Temporal lobe (tissue), 2 donors: ENCODE results near the genes PTDSS2 and HRAS.

DNA sequence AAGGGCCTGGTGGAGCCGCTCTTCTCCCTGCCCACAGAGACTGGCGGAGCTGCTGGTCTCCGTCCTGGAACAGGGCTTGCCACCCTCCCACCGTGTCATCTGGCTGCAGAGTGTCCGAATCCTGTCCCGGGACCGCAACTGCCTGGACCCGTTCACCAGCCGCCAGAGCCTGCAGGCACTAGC is 1.8 kb downstream of the RIC8A start:
- RAMPAGE, long total RNA, result no peak

DNA sequence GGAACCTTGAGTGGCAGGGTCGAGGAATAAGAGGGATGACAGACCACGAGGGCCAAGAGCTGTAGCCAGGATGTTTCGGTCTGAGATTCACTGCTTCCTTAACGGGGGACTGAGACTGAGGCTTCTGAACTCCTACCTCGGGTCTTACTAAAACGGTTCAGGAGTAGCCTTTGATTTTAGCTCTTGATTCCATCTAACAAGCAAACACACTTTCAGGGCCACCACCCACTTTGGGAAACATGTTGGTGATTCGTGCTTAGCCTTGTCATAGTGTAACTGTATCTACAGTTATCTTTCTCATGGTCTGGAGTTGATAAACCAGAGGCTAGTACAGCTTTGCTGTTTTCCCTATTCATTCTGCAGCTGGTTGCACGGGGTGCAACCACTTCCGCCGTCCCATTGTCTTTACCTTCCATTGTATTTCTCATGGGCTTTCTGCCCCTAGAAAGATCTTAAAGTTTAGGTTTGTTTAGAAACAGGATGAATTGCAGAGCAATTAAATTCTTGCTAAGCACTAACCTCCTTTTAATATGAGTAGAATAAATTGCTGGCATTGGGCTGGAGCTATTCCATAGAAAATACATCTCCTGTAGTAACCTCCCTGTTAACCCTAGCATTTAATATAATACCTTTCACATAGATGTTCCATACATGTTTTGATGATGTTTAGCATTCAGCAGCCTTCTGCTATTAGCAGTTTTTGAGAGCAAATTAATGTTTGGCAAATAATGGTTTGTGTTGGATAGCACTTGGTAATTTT is 709 bp downstream of the PSMD13 start:
- RAMPAGE, long total RNA, result no peak

DNA sequence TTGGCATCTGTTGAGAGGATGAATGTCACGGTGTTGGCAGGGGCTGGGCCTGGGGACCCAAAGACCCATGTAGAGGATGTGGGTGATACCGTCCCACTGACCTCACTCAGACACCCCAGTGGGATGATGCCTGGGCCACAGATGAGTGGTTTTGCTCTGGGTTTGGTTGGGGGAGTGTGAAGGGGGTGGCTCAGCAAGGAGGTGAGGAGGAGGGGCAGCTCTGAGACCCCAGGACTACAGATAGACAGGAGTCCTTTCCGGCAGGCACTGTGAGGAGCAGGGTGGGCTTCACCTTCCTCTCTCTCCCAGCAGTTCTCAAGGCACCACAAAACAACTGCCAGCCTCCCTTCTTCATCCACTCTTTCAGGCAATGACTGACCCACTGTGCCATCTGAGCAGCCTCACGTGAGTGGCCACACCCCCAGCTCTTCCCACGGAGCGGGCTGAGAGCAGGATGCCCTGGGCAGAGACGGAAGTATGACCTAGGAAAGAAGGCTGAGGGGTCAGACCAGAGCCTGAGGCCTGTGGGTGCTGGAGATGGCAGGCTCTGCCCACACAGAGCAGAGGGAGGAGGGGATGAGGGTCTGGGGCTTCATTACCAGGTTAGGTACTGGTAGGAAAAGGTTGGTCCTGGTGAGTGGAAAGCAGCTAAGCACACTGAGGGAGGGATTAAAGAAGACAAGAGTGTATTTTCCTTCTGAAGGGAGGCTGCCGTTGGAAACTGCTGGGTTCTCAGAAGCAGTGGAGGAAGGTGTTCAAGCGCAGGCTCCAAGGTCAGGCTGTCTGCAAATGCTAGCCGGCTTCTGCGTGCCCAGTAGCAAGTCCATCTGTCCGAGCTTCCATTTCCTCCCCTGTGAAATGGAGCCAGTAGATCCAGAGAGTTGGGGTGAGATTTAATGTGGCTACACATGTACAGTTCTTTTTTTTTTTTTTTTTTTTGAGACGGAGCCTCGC is 4.5 kb downstream of the NLRP6 start:
- RAMPAGE, long total RNA, result no peak

- RAMPAGE, long total RNA, result no peak
Observed at GRCh38 chr11:287186-287568, 1.7 kb upstream of the PGGHG start.

DNA sequence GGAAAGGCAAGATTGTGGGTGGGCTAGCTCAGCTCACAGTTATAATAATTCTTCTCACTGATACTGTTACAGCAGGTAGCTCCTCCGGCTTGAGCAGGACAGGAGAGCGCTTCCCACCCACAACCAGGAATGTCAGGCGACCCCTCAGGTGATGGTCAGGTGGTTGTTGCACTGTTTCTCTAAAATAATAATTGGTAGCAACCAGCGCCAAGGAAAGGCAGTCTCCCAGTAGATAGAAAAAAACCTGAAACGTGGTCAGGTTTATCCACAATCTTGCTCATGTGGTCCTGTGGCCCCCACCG is 3.0 kb downstream of the IFITM3 start:
- RAMPAGE, long total RNA, result no peak

DNA sequence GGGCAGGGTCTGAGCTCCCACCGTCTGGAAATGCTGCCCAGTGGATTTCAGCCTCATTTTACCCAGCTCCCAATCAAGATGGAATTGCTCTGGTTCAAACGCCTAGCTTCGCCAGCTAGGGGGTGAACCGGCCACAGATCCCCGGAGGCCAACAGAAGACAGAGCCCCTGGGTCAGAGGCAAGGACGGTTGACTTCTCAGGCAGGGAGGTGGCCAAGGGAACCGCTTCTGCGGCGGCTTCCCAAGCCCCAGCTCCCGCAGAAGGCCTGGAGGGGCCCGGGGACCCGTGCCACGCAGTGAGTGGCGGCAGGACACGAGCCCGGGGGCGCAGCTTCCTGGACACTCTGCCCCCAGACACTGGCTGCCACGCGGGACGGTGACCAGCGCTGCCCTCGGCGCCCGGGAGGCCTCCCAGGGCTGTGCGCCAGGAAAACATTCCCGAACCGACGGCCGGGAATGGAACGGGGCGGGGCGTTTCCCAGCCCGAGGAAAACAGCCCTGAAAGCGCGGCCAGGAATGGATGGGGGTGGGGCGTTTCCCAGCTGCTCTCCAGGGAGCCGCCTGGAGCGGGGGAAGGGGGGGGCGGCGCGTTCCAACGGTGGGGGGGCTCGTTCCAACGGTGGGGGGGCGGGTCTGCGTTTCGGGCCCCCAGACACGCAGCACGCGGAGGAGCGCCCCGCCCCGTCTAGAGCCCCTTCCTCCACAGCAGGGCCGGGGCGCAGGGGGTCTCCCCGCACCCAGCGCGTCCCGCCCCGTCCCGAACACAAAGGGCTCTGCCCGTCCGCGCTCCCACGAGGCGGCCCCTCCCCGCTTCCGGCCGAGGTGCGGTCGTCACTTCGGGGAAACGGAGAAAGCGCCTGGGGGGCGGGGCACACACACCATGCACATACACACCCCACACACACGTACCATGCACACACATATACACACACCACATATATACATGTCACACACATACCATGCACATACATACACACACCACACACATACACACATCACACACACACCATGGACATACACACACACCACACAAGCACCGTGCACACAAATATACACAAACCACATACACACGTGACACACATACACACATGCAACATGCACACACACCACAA is 13.4 kb upstream of the B4GALNT4 start:
- RAMPAGE, long total RNA, result no peak

GRCh38 chr11:450062-450785 is at the start of gene PTDSS2:
Gene PTDSS2 (plus strand): TSS chr11:450279.
- RAMPAGE, long total RNA, result no peak

DNA sequence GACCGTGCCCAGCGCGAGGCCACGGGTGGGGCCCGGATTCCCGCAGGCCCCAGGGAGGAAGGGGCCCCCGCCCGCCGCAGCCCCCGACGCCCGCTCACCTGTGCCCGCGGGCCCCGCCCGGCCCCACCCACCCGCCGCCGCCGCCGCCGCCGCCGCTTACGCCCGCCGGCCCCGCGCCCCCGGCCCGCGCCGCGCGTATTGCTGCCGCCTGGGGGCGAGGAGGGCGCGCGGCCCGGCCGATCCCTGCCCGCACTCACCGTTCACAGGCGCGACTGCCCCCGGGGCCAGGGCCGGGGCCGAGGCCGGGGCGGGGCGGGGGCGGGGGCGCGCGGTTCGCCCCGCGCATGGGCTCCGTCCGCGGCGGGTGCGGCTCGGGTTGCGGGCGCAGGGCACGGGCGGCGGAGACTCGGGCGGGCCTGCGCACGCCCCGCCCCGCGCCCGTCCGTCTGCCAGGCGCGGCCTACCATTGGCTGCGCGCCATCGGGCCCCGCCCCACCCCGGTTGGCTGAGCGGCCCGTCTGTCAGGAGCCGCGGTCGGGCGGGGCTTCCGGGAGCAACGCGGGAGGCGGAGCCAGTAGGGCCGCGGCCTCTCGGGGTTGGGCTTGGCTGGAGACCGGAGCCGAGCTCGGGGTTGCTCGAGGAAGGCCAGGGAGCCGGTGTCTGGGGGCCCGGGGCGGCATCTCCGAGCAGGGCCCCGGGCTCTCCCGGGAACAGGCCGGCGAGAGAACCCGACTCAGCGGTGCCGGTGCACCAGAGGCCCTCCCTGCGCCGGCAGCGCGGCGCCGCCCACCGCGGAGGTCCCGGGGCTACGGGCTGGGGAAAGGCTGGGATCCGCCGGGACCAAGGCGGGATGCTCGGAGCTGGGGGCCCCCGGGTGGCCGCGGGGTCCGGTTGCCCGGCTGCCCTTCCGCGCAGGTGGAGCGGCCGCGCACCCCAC is at the start of gene HRAS:
HRAS (minus strand) TSS at position 418 of the 937 bp plus-strand sequence.
- RAMPAGE, long total RNA, result no peak

DNA sequence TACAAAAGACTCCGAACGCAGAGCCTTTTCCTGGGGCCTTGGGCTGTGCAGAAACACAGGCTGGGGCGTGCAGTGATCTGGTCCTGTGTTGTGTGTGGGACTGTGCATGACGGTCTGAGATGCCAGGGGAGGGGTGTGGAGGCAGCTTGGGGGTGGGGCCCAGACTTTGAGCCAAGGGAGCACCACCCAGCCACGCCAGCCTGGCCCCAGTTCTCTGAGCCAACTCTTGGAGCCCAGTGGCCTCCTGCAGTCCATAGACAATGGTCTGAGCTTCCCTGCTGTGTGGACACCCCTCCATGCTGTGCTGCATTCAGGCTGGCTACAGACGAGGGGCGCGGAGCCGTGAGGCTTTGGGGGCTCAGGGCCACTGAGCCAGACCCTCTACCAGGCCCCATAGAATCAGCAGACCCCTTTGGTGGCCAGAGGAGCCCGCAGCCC is 6.8 kb downstream of the LRRC56 start:
- RAMPAGE, long total RNA, result no peak

DNA sequence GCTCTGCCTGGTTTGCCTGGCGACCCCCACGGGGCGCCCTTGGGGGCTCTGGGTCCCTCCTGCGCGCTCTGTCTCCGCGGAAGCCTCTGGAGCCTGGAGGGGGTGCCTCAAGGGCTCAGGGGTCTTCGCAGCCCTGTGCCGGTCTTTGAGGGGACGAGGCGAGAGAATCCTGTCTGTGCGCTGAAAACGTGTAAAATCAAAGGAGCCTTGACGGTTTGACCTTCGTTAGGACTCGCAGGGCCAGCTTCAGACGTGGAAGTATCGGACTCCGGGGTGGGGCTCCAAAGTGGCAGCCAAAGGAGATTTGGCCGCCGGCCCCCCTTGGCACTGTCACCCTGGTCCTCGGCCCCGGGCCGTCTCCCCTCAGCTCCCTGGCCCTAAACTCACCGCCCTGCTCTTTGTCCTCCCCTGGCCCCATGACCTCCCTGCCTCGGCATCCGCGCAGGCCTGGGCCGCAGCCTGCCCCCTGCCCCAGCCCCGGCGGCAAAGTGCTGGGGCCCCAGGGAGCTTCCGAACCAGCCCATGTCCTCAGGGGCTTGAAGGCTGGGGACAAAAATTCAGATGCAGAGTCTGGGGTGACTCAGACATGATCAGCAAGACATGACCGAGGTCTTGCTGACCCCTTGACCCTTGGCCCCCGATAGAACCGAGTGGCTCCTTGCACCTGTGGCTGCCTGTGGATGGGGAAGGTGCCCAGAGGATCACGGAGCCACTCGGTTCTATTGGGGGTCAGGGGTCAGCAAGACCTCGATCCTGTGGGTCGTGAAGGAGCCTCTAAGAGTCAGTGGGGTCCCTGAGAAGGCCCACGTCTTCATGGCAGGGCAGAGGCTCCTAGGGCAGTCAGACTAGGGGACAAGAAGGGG is 6.9 kb upstream of the PHRF1 start:
- RAMPAGE, long total RNA, result no peak

GRCh38 chr11:574964-576037 is 969 bp upstream of the PHRF1 start:
- RAMPAGE, long total RNA, result no peak

DNA sequence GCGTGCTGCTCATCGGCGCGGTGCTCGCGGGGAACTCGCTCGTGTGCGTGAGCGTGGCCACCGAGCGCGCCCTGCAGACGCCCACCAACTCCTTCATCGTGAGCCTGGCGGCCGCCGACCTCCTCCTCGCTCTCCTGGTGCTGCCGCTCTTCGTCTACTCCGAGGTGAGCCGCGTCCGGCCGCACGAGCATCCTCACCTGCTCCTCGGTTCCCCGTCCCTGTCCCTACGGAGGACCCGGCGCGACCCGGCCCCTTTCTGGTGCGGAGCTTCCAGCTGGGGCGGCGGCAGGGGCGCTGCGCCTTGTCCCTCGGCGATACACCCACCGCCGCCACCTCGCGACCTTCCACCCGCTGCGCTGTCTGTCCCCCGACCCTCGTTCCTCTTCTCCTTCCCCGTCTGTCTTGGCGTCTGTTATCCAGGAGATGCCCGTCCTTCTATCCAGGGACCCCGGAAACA is 385 bp downstream of the DRD4 start:
- RAMPAGE, long total RNA, result no peak

DNA sequence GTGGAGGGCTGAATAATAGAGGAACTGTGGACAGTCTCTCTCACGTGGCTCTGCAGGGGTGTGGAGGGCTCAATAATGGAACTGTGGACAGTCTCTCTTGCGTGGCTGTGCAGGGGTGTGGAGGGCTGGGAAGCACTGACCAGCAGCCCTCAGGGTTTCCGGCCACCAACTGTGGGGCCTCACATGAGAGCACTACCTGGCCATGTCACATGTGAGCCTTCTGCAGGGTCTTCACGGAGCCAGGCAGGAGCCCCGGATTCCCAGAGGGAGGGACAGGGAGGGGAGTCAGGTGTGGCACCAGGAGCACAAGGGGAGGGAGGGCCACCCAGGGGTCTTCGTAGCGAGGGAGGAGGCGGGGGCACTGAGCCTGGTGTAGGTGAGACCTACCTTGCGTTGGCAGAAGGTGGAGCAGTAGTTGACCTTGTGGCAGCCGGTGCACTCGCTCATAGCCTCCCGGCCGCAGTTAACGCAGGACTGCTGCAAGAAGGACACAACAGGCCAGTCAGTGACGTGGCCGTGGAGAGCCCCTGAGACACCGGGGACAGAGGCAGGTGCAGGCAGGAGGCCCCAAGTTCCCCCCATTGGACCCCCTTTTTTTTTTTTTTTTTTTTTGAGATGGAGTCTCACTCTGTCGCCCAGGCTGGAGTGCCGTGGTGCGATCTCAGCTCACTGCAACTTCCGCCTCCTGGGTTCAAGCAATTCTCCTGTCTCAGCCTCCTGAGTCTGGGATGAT is 16.7 kb downstream of the DRD4 start:
- RAMPAGE, long total RNA, result no peak

- RAMPAGE, long total RNA, result no peak
Observed at GRCh38 chr11:706465-706849, 426 bp downstream of the EPS8L2 start.

DNA sequence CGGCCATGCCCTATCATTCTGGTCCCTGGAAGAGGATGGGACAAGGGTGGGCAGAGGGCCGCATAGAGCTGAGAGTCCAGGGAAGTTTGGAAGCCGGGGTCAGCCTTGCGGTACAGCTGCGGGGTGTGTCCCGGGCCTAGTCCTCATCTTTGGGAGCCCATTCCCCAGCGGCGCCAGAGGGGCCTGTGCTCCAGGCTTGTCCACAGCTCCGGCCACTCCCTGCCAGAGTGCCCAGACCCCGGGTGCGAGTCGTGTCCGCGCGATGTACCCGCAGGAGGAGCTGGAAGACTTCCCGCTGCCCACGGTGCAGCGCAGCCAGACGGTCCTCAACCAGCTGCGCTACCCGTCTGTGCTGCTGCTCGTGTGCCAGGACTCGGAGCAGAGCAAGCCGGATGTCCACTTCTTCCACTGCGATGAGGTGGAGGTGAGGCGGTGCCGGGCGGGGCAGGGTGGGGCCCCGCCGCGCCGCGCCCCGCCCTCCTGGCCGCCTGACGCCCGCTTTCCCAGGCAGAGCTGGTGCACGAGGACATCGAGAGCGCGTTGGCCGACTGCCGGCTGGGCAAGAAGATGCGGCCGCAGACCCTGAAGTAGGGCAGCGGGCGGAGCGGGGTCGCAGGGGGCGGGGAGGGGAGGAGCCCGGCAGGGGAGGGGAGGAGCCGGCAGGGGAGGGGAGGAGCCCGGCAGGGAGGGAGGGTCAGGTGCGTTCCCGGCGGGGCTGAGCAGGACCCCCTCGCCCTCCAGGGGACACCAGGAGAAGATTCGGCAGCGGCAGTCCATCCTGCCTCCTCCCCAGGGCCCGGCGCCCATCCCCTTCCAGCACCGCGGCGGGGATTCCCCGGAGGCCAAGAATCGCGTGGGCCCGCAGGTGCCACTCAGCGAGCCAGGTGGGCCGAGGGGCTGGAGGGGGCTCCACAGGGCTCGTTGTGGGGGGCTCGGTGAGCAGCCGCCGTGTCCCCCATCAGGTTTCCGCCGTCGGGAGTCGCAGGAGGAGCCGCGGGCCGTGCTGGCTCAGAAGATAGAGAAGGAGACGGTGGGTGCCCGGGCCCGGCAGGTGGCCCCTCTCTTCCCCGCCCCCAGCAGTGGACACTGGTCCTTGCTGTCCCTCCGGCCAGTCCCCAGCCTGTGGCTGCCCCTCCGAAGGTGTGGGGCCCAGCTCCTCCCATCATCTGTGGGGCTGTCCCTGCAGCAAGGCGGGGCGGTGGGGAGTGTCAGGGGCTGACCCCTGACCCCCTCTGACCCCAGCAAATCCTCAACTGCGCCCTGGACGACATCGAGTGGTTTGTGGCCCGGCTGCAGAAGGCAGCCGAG is 14.7 kb downstream of the EPS8L2 start:
- RAMPAGE, long total RNA, result no peak

- RAMPAGE, long total RNA, result no peak
Observed at GRCh38 chr11:727758-728801, 19.2 kb upstream of the TALDO1 start.

GRCh38 chr11:762216-762946 is 14.9 kb downstream of the GATD1 start:
- RAMPAGE, long total RNA, result no peak

- RAMPAGE, long total RNA, result no peak
Observed at GRCh38 chr11:829886-830130, 2.1 kb downstream of the CRACR2B start.

DNA sequence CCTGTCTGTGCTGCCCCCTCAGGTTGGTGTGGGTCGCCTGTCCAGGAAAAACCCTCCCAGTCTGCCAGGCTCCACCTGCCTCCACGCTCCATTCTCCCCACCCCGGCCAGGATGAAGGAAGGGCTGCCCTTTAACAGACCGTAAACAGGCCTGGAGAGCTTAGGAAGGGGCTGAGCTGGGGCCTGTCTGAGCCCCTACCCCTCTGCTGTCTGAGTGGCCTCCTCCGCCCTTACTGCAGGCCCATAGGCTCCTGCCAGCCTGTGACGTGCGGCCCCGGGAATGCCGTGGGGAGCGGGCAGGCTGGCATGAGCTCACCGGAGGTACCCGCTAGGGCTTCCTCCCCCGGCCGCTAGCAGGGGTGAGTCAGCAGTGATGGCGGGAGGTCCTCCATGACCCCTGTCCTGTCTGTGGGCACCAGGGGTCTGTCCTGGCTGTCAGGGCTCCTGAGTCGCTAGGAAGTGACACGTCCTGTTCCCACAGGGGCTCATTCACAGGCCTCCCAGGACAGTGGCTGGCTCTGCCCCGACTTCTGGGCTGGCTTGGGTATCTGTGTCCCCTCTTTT is 2.1 kb downstream of the CD151 start:
- RAMPAGE, long total RNA, result no peak

DNA sequence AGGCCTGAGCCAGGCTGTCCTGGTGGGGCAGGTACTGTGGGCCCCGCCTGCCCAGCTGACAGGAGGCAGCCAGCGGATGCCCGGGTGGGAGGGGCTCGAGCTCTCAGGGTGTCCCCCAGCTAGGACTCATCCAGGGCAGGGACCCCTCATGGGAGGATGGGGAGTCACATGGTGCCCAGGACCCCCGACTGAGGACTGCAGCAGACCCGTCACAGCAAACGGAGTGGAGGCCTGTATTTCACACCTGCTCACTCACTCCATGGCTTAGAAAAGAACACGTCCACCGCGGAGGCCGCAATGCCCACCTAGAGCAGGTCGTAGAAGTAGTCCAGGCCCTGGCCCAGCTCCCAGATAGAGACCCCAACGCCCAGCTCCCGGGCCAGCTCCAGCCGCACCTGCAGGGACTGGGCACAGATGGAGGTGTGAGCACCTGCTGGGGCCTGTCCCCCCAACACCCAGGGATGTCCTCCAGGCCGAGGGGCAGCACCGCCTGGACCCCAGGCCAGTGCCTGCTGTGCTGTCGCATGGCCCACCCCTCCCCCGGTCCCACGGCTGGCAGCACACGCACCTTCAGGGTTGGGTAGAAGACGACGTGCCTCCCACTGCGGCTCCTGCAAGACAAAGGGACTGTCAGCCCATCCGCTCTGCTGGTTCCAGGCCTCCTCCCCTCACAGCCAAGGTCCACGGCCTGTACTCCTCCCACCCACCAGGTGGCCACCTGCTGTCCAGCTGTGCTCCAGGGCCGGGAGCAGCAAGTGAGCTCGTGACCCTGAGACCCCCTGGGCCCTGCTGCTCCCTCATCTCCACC is 27.1 kb downstream of the TSPAN4 start:
- RAMPAGE, long total RNA, result no peak